Type B pancreatic cell (in vitro differentiated cells): Measurements from ENCODE around the genes C1orf100, ADSS2 and KIF26B.

GRCh38 chr1:244118076-244118824 is 67.2 kb downstream of the ZBTB18 start:
- PRO-cap = no peak

DNA sequence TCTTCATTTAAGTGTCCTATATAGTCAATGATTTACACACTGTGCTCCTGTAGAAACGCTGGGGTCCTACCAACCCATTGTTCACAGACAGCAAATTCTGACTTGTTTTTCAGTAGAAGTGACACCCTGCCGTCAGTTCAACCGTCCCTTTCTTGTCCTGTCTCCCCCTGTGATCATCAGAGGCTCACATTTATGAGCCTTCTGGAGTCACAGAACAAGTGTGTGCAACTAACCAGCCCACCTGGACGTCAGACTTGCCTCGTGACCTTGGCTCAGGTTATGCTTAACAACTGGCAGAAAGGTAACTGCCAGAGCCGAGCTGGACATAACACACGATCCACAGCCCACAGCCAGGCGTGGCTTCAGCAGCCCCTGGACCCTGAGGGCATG is 103.7 kb downstream of the ZBTB18 start:
- PRO-cap = no peak

- PRO-cap = no peak
Measured at GRCh38 chr1:244302808-244303753, 49.4 kb upstream of the C1orf100 start.

DNA sequence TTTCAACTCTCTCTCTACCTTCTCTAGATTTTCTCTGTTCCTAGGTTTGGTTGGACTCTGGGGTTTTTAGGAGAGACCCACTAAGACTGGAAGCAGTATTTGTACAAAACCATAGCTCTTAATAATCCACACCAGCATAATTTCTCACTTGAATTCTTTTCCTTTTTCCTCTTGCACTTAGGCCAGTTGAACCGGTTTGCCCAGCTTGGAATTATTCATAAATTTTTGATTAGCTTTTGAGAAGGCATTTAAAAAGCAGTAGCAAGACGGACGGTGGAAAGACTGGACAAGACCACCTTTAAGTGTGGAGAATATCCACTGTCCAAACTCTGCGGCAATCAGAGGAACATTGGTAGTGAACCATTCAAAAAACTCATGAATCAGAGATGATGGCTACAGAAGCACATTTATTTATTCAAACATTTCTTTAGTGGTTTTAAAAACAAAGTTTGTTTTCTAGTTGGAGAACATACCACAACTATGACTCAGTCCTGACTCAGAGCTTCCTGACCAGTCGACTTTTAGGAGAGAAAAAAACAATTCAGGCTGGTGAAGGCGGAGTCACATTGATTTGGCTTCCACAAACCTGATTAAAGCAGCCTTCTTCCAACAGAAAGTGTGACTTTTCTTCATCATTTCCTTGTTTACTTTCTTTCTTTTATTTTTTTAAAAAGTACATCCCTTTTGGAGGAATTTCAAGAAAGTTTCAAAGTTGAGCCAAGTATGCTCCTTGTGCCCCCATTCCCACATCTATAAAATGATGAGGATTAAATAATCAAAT is 29.6 kb upstream of the C1orf100 start:
- PRO-cap = unidirectional peak, plus-strand start at position 258 of the sequence

DNA sequence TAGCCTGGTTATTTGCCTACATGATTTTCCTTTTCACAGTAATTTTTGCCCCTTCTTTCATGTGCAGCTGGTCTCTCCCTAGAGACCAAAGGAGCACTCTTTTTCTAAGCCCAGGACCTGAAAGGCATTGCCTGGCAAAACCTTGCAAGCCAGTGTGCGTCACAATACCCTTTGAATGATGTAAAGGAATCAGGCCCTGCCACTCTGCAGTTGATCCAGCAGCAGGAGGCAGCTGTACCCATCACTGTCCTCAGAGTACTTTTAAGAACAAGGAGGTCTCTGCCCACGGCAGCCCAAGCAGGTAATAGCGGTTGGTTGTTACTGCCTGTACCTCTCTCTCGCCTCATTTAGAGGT is at the start of gene C1orf100:
TSS of gene C1orf100 (plus strand) at position 202 of the 355 bp plus-strand sequence.
- PRO-cap = no peak

GRCh38 chr1:244437416-244438102 is 14.2 kb downstream of the ADSS2 start:
- PRO-cap = no peak

DNA sequence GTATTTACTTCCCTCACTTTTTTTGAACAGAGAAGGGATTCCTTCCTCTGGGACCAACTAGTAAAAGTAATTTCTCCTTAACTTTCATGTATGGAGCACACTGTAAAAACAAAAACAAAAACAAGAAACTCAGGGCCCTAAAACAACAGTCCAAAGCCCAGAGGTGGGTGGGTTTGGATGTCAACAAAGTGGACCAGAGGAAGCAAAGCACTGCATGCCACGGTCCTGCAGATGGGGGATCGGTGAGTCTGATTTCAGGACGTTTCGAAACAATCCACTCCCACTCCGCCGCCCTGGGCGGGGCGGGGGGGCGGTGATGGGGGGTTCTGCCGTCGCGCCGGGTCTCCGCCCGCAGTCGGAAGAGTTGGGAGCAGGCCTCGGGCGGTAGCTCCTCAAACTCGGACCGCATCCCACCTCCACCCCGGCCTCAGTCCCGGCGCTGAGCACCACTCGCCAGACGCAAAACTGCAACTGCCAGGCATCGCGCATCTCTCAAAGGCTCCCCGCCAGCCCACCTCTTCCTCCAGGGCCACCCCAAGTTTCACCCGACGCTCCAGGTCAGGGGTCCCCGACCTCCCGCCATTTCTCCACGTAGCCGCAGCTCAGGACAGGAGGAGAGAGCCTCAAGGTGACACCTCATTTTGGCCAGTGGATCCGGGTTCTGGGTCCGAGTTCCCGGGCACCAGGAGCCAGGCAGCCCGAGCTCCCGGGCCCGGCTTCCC is 657 bp downstream of the ADSS2 start:
- PRO-cap = no peak

- PRO-cap = bidirectional peak, plus-strand start at chr1:244451824, minus-strand start at chr1:244451881; bidirectional peak, plus-strand start at chr1:244452225, minus-strand start at chr1:244452096
Measured at GRCh38 chr1:244451613-244452682, at the start of gene ADSS2. ADSS2 (minus strand) TSS chr1:244451909.

DNA sequence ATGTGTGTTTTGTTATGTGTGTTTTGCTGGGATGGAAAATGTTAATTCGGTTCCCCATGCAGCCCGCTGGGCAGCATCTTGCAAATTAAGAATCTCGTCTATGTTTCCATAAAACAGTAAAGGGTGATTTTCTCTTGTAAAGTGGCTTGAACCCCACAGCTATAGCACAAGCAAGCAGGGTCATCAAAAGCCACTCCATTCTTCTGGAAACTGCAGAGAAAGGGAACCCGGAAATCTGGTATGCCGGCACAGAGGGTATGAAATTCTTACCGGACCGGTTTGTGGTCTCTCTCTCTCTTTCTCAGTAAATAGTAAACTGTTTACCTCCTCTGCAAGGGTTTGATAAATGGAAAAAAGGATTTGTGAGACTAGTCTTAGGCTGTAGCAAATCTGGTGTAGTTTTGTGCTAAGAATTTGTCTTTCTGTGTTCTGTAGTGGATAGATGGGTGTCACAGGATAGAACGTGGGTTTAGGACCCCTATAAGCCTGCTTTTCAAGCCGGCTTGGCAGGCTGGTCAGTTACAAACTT is 2.7 kb upstream of the ADSS2 start:
- PRO-cap = no peak

GRCh38 chr1:244846461-244847356 is 11.3 kb downstream of the COX20 start:
- PRO-cap = no peak

DNA sequence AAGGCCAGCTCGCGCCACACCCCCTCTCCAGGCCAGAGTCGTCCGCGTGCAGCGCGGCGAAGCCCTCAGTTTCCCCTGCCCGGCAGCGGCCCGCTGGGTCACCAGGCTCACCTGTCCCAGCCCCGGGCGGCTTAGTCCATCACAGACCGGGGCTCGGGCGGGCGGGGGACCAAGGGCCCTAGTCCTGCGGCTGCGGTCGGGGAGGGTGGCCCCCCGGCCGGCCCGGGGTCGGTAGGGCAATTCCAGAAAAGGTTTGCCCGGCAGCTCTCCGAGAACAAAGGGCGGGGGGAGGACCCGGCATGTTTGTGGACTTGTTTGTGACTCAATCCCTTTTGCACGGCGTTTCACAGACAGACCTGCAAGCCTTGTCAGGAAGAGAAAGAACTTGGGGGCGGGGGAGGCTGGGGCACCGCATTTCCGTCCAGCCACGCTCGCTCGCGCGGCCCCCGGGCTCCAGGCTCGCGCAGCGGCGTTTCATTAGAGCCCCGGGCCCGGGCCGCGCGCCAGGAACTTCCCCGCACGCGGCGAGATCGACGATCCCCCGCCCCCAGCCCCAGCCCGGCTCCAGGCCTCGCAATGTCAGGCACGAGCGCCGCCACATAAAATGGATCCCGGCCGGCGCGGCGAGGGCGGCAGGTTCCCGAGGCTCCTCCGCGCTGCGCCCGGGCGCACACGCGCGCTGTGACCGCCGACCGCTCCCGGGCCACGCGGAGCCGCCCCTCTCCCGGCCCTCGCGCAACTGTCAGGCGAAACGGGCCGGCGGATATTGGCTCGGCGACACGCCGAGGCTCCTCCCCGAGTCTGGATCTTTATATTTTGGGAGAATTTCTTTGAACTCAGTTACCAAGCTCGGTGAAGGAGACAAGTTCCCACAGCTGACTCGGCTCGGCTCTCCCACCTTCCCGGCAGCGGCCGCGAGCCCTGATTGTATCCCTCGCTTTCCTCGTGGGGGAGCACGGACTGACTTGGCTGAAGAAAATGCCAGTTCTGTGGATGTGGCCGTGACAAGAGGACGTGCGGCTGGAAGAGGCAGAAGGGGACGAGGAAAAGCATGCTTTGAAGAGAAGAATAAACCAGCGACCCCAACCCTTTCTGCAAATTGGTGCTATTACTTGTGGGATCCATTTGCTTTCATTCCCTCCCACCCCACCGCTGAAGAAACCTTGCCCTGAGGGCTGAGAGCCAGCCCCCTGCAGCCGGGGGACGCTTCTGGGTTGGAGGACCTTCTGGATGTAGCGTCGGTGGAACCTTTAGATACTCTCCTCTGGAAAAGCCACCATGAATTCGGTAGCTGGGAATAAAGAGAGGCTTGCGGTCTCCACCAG is at the start of gene KIF26B:
TSS of gene KIF26B (plus strand) at position 839 of the 1,325 bp plus-strand sequence.
- PRO-cap = bidirectional peak, plus-strand start at position 839 of the sequence, minus-strand start at position 683 of the sequence

- PRO-cap = no peak
Measured at GRCh38 chr1:245166484-245166961, 11.7 kb downstream of the KIF26B start.

DNA sequence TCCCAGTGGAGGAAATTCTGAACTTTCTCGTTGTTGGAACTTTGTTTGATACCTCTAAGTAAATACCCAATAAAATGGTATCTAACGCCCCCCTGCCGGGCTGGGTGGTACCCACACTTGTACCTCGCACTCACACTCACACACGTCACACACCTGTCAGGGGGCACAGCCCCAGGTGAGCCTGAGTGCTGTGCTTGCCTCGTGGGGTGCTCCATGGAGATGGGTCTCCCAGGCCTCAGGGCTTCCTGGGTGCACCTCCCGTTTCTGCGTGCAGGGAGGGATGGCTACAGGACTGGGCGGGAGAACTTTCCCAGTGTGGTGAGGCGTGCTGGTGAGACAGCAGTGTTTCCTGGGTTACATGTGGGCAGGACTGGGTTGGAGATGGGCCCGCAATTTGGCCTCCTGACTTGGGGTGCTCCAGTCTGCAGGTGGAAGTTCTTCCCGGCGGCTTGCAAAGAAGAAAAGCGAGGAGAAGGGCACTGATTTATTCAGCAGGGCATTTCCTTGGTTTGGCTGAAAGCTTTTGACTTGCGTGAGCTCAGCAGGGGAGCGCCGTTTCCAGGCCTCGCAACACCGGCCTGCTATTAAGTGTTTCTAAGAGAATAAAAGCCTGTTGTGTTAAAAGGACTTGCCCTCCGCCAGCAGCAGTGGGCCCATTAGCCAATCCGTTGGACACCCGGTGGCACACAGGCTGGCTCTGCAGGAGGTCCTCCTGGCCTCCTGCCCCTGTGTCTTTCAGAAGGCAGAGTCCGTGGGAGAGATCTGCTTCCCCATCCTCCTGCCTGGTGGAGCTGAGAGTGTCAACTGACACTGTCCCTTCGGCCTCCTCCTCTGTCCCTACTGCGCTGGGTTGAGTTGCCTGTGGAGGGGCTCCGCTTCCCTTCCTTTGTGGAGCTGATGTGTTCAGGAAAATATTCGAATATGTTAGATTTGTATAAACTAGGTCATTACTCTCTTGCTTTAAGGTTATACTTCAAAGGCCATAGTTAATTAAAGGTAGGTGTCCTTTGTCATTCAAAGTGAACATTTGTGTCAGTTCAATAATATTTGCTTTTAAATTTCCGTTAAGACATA is 79.8 kb downstream of the KIF26B start:
- PRO-cap = no peak

GRCh38 chr1:245857706-245858879 is 649.0 kb downstream of the SMYD3 start:
- PRO-cap = no peak

DNA sequence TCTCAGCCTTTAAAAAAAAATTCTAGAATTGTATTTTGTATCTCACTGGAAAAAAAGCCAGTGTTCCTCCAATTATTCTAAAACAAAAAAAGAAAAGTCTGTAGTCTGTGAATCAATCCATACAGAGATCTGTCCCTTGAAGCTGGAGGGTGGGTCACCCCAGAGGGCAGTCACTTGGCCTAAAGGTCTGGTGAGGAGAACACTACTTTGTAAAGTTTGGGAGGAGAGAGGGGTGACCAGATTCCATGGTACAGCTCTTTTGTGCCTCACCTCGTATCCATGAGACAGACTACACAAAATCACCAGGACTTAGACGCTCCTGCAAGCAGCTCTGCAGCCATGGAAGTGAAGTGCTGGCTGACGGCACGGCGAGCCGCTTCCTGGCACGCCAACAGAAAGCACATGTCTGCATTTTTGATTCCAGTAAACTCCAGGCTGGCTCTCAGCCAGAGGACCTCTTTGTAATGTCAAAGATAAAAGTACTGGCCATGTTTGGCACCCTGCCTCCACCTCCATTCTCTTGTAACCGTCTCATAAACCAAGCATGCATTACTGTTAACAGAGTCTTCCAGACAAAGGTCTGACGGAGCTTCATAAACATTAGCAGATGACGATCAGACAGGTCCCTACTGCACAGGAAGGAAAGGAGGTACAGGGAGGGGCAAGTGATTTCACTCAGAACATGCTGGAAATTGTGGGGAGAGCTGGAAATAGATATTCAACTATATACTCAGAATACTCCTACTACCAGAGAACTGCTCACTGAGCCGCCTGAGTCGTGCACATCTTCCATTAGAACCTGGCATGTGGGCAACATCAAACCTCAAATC is 632.2 kb downstream of the SMYD3 start:
- PRO-cap = no peak

- PRO-cap = no peak
Measured at GRCh38 chr1:245984959-245985581, 522.0 kb downstream of the SMYD3 start.

GRCh38 chr1:245987538-245988699 is 519.2 kb downstream of the SMYD3 start:
- PRO-cap = no peak

- PRO-cap = no peak
Measured at GRCh38 chr1:245988700-245989017, 518.4 kb downstream of the SMYD3 start.

- PRO-cap = no peak
Measured at GRCh38 chr1:246064190-246065268, 442.6 kb downstream of the SMYD3 start.

- PRO-cap = no peak
Measured at GRCh38 chr1:246577560-246578145, 11.4 kb downstream of the CNST start.